Metanephros (tissue), 2 donors: ENCODE measurements around a stretch of chr10.

DNA sequence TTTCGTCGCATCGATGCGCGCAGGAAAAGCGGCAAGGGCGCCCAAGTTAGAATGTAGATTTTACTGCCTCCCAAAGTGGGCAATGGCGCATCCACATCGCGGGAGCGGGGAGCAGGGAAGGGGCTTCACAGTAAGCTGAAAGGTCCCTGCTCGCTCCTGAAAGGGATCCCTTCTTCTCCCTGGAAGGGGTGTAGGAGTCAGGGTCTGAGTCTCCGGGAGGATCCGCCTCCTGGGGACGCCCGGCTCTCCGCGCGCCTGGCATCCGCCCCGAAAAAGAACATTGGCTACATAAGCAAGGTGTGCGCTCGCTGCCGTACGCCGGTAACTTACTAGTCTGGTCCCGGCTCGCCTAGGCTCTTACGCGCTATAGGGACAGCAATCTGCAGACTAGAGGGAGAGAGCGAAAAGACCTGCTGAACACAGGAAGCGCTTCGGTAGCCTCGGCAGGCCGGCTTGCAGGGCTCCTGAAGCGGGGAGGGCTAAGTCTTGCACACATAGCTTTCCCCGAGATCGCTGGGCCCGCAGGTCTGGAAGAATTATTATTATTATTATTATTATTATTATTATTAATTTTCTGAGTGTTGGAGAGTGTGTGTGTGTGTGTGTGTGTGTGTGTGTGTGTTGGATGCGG, 886 bp downstream of the UNC5B start:
- RAMPAGE, long total RNA = no peak

GRCh38 chr10:71256025-71257077, 44.0 kb downstream of the UNC5B start:
- RAMPAGE, long total RNA = no peak

- RAMPAGE, long total RNA = no peak
Measured at GRCh38 chr10:71259864-71260563, 47.6 kb downstream of the UNC5B start.

DNA sequence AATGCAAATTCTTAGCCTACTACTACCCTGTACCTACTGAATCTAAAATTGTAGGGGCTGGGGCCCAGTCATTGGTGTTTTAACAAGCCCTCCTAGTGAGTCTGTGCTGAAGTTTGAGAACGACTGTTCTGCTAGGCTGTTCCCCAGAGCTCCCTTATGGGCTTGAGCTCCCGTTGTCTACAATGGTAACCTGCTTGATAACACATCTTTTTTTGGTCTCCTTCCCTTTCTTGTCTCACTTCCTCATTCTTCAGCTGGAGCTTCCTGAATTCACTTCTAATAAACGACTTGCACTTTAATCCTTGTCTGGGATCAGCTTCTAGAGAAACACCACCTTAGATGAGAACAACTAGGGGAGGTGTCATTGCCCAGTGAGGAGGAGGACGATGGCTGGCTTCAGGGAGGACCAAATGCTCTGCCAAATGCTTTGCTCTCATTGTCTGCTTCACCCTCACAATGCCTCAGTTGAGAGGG, 18.1 kb upstream of the CDH23 start:
- RAMPAGE, long total RNA = no peak

GRCh38 chr10:71473860-71474419, 77.2 kb downstream of the CDH23 start:
- RAMPAGE, long total RNA = no peak

DNA sequence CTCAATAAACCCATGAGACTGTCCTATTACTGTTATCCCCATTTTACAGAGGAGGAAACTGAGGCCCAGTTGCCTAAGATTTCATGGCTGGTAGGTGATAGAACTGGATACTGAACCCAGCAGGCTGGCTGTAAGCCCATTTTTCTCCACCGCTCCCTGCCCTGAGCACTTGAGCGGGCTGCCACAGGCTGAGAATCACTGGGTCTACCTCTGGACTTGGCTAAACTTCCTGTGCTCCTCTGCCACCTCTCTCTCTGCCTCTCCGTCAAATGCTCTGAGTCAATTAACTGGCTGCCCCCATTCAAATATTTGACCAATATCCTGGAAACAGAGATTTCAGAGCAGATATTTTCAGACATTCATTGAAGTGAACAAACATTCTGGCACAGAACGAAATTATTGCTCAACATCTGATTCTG, 129.7 kb downstream of the C10orf105 start:
- RAMPAGE, long total RNA = no peak

GRCh38 chr10:71621611-71622944, 97.5 kb downstream of the C10orf105 start:
- RAMPAGE, long total RNA = no peak

DNA sequence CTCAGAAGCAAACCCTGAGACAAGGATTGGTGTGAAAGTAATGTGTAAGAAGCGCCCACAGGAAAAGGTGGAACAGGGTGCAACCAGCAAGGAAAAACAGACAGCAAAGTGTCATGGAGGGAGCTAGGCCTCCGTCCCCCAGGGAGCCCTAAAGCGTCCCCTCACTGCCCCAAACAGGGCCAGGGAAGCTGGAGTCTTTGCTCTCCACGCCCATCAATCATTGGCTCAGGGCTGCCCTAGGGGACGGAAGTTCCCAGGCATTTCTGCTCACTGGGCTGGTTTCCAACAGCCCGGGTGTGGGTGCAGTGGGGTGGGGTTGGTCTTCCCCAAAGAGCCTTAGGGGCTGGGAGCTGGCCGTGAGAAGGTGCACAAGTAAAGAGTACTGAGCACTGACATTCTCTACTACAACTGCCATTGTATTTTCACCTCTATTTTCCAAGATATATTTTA, 9.7 kb upstream of the C10orf105 start:
- RAMPAGE, long total RNA = no peak

DNA sequence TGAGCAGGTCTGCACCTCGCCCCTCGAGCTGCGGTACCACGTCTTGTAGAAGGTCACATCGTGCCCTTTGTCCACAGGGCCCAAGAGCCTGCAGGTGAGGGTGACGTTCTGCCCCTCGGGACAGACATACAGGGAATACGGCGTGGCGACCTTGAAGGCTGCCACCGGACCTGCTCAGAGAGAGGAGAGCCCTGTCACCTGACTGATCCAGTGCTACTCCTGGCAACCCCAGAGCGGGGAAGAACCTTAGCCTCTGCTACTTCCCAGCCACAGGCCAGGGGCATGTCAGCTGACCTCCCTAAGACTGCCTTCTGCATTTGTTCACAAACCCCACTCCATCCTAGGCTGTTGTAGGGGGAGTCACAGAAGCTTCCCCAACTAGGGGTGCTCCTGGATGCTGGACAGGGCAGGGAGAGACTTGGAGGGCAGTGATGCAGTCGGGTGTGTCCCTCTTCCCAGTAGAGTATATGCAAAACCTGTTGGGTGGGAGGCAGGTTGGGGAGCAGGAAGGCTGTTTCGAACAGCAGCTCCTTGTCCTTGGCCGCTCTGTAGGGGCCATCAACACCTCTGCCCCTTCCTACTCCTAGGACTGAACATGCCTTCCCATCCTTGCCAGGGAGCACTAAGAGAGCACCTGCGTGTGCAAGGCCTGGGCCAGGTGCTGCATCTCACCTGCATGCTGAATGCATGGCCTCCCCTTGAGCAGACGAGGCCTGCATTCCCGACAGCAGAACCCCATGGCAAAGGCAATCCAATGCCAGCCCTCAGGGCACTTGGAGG, 11.3 kb downstream of the VSIR start:
- RAMPAGE, long total RNA = no peak

DNA sequence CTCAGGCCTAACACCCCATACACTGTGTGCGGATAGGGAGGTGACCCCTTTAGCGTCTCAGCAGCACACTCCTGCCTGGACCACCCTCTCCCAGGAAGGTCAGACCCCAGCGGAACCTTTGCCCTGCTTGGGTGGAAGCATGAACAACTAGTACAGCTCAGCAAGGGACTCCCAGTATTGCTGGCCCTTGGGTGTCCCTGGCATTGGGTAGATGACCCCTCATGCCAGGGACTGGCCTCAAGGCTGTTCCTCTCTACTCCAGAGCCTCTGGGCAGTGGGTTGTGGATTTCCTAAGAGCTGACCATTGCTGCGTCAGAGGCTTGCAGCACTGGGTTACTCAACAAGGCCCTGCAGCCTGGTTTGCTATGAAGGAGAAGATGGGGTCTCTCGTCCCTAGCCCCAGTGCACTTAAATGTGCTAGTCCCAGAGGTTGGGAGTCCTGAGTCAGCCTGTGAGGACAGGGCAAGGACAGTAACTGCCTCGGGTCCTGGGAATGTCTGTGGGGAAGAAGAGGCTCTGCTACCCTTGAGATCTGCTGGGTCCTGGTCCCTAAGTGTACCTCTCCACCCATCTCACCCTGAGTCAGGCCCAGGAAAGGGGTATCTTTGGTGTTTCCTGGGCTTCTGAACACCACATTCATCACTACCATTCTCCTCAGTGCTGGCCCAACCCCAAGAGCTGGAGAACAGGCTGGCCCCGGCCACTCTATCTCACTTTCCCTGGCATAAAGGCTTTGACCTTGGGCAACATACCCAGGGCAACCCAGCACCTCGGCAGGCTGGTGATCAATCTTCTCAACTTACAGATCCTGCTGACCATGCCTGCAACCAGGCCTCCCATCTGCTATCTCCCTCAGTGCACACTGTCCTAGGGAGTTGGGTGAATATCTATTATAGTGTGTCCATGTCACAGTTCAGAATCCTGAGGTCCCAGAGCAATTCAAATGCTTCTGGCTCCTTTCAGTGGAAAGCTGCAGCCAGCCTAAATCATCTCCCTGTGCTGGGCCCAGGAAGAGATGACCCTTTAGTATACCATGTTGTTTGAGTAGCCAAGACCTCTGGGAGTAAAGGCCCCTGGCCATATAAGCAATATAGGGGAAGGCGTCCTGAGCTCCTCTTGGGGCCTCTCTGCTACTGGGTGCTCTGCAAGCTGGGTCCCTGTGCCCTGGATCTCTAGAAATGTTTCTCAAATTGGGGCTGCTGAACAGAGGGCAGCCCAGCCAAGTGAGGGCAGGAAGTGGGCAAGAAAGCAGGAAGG, 2.2 kb downstream of the VSIR start:
- RAMPAGE, long total RNA = no peak

GRCh38 chr10:71815424-71815921, 35.6 kb downstream of the PSAP start:
- RAMPAGE, long total RNA = no peak

GRCh38 chr10:71921429-71922230, 42.6 kb upstream of the CHST3 start:
- RAMPAGE, long total RNA = no peak

DNA sequence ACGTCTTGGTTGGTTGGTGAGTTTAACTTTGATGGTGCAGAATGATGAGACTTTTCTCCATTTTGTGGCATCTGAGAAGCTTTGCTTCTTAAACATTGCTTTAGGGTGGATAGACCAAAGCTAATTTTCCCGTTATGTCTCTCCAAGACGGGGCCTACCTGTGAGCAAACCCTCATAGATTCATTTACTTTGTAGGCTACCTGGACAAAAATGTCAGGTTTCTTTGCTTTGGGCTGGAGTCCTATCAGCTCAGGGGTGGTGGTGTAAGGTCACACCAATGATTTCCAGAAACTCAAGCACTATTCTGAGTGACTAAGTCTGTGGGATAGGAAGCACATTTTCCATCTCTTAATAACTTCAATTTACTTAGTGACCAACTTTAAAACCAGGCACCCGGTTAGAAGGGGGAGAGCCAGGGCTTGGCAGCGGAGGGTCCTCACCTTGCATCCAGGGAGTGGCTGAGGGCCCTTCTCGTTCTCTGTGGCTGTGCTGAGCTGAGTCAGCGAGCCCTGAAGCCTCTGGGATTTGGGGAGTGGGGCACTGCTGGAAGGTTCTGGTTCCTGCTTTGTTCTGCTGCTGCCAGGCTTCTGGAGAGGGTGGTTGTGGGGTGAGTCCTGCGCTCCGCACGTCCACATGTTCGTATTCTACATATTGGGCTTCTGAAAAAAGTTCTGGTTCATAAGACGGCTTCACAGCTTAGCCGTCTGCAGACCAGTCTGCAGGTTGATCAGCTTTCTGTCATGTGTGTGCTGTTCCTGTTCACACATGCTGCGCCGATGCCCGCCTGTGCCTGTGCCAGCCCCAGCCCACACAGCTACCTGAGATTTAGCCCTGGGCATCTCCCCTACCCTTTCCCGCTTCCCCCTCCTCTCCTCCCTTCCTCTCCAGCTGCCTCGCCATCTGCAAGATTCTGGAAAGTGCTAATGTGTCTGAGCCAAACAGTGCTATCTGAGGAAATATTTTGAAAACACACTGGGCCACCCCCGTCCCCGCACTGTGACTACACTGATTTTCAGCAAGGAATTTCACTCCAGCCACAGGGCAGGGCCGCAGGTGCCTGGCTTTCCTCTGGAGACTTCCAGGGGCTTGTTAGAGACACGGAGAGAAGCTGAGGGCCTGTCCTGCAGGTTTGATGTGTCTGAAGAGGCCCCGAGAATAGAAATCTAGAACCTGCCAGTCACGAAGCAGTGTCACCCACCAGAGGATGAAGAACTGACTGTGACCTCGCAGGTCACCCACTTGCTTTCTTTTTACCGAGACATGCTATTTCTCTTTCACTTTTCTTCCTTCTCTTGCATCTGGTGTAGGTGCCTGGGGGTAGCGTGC, 7.0 kb downstream of the CHST3 start:
- RAMPAGE, long total RNA = no peak

DNA sequence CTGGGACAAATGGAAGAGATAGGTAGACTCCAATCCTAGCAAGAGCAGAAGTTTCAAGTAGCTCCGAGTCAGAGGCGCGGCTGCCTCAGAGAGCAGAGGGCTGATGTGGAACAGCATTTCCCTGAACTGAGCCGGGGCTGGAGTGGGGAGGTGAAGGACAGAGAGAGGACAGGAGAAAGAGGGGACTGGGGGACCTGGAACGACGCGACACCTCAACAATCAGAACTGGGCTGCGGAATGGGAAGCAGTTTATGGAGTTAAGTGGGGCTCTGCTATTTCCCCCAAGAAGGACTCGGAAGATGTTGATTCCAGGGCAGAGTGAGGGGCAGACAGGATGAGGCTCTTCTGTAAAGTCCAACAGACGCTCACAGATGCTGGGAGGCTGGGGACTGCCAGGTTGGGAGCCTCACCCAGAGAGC, 27.8 kb downstream of the SPOCK2 start:
- RAMPAGE, long total RNA = no peak

- RAMPAGE, long total RNA = no peak
Measured at GRCh38 chr10:72069408-72069794, 18.9 kb downstream of the SPOCK2 start.

DNA sequence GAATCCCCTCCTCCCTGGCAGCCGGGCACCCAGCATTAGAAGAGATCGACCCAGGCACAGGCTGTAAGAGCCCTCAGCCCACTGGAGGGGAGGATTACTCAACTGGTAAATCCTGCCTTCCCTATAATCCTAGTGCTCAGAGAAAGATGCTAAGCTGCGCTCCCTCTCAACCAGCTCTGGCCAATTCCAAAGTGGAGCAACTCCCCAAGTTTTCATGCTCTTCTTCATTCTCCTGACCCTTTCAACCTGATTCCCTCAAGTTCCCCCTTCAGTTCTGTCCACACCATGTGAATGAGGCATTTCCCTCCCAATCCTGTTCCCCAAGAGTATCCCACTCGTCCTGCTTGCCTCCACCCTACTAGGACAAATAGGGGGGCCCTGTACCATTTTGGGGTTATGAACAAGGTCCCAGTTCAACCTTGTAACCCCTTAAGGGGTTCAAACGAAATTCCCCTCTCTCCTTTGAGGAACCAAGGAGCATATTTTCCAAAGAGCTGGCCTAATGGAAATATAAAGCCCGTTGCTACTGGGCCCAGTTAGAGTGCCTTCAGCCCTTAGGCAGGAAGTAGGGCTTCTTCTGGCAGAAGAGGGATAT, 3.0 kb downstream of the SPOCK2 start:
- RAMPAGE, long total RNA = no peak

GRCh38 chr10:72087908-72088220, 487 bp downstream of the SPOCK2 start:
- RAMPAGE, long total RNA = no peak

DNA sequence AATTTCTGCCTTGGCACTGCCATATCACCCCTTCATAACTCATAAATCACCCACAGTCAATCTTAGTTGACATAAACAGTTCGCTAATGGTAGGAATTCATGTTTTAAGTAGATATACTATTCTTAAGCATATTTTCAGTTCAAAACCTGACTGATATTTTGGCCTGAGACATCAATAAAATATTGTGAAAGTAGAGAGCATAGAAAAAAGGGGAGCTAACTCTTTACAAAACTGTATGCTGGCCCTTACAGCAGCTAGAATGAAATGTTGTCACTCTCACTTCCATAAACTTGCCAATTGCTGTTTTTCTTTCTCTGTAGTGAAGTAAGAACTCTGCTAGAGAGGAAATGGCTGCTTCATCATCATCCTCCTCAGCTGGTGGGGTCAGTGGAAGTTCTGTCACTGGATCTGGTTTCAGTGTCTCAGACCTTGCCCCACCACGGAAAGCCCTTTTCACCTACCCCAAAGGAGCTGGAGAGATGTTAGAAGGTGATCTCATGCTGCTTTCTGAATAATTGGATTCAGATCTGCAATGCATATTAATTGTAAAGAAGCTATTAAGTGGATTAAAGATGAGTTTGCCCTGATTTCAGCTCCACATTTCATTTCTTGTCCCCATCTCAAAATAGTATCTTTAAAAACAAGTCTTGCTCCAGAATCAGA, 7.6 kb upstream of the ASCC1 start:
- RAMPAGE, long total RNA = no peak

DNA sequence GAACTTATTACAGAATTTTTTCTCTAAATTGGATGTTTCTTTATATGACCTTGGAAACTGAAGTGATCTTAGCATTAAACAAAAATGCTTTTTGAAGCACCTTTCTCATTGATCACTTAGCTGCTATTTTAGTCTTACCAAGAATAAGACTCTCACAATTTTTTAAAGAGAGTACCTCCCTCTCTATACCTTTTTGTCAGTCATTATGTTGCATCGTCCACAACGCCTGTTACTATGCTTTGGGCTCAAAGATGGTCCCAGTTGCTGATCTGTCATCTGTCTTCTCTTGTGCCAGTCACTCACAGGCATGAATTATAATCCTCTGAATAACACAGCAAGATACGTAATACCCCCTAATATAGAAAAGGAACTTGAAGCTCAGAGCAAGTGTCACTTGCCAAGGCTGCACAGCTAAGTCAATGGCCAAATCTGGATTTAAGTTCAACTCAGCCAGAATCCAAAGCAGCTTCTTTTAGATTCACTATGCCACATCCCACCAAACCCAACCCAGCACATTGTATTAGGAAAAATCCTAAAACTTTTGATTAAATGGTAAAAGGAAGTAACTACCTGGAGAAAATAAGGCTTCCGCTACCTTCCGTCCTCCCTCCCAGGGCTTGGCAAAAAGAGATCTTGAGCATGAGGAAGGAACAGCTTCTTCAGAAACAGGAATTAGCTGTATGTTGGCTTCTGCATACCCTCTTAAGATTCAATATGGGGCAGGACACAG, 19.9 kb upstream of the ASCC1 start:
- RAMPAGE, long total RNA = no peak

GRCh38 chr10:72238410-72239090, 22.5 kb upstream of the ASCC1 start:
- RAMPAGE, long total RNA = no peak